Helper T cell (primary cell): ENCODE results near the gene KAT6B.

- PRO-cap, 2 experiments: no peak in any of the 2 experiments
Measured at GRCh38 chr10:73498829-73499230, 3.0 kb upstream of the PPP3CB start.

GRCh38 chr10:73586277-73586704, 4.9 kb downstream of the USP54 start:
- PRO-cap, 2 experiments: no peak in any of the 2 experiments

DNA sequence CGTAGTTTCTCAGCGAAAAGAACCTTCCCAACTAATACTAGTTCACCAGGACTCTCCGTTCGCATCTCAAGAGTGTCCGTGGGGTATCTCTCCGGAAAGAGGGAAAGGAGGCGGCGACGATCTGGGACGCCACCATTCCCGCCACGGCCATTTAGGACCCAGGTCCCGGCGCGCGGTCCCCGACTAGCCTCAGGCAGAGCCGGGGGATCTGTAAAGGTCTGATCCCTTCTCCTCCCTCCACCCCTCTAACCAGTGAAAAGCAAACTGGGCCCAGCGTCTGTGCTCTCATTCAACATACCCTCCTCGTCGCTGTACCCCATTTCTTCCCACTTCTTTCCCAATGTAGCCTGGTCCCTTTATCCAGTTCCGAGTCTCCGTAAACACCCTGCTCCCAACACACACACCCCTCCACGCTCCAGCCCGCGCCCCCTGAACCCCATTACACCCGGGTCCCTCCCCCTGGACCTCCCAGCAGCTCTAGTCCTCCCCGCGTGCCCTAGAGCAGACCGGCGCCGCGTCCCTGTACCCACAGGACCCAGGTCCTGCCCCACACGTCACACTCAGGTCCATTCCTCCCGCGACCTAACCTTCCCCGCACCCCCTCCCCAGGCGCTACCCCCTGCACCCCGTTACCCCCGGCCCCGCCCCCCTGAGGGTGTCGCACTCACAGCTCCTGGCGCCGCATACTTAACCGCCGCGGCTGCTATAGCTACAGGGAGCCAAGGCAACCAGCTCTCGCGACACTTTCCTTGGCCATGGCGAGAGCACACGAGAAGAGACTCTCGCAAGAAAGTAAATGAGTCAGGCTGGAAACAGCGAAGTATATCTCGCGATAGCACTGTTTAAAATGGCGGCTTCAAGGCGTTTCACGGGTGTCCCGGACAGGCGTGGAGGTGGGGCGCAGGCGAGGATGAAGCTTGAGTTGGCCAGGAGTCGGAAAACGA, 15.7 kb downstream of the MYOZ1 start:
- PRO-cap, 2 experiments: peak in 2 of 2 experiments; most common plus-strand start position 845 of the sequence (in 2); most common minus-strand start position 584 of the sequence (in 2)

DNA sequence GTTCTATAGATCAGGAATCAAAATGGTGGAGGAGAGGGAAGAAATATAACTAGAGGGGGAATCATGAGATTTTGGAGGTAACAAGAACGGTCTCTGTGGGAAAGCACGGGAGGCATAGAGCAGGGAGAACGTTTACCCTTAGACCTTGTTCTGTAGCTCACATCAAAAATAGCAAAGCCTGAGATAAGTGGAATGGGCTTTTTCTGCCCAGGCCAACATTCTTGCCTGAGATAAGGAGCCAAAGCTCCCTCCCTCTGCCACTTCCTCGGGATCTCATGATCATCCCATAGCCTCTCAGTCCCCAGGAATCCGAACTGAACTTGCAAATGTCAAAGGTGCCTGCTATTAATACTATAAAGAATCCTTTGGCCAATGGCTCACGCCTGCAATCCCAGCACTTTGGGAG, 4.4 kb downstream of the SYNPO2L start:
- PRO-cap, 2 experiments: no peak in any of the 2 experiments

DNA sequence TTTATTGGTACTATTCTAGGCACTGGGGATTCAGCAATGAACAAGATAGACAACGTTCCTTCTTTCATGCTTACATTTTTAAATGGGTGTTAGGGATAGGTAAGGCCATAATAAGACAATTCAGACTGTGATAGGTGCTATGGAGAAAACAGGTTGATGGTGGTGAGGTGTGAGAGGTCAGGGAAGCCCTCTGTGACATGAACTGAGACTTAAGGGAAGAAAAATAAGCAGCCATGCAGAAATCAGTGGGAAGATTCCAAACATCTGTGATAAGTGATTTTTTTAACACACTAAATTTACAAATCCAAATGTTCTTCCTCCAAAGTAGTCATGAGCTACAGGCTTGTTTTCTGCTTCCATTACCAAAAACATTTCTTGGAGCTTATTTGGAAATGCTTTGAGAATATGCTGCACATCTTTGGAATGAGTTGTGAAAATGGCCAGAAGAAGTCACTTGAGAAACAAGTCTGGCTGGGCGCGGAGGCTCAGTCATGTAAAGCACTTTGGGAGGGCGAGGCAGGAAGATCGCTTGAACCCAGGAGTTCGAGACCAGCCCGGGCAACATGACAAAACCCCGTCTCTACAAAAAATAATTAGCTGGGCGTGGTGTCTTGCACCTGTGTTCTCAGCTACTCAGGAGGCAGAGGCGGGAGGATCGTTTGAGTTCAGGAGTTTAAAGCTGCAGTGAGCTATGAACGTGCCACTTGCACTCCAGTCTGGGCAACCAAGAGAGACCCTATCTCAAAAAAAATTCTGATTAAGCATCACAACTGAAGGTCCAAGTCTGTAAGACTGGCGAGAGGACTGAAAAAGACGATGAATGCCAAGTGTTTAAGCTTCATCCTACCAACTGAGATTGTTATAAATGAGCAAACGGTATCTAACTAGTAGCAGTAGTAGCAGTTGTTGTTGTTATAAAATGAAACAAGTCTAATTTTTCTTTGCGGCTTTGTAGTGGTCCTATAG, 922 bp upstream of the CHCHD1 start:
- PRO-cap, 2 experiments: peak in 1 of 2 experiments; most common plus-strand start position 151 of the sequence (in 1)

DNA sequence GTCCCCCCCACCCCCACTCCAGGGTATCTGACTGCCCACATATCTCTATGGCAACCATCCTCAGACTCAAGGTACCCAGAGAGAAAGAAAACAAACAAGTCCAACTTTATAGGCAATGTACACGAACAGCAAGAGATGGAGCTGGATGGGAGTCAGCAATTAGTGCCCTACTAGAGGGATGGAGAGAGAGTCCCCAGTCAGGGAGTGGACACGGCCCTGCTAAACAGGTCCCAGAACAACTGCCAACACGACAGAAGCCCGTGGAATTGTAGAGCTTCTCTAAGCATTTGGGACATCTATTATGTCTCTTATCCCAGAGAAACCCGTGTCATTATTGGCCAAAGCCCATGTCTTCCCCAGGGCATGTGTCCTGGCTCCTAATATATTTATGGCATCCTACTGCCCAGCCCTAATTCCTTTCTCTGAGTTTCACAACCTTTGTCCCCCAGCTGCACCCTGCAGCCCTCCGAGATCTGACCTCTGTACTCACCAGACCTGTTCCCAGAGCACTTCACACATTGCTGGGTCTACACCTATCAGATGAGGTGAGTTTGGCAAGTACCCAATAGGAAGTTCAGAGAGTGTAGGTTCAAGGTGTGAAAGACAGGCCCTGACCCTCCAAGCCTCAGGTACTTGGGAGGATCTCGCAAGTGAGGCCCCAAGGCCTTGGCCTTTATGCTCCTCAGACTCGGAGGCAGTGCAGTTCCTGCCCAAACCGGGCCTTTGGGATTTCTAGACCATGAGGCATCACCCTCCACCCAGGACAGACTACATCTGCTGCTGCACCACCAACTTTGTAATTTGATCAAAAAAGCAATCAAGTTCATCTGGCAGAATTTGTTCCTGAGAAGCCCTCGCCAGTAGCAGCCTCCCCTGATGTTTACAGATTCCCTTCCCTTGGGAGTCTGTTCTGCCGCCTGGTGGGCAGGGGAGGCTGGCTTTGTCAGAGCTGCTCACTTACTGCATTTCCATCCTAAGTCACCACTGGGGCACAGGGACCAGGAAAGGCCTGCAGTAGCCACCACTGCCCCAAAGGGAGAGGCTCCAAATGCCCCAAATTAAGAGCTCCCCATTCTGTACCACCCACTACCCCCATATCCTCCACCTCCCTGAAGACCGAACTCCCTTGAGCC, 2.4 kb downstream of the CAMK2G start:
- PRO-cap, 2 experiments: no peak in any of the 2 experiments

DNA sequence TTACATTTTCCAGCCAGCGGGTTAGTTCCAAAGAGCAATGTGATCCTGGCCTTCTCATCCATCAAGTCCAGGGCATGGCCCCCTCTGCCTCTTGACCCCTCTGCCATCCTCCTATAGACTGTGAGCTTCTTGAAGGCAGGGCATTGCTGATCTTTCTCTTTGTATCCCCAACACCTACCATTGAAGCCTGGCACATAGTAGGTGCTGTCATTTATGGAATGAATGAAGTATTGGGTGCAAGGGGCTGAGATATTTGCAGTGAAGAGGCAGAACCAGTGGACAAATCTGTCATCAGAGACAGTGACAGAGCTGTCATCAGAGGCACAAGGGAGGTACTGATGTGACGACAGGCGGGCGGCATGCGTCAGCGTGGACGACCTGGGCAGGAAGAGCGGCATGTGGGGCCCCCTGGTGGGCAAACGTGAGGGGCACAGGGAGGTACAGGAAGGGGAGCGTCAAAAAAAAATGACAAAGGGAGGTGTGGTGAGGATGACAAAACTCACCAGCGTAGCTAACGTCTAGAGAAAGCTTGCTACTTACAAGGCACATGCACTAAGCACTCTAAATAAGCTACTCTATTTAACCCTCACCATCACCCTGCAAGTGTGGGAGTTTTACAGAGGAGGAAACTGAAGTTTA, 5.2 kb upstream of the CAMK2G start:
- PRO-cap, 2 experiments: peak in 2 of 2 experiments; most common plus-strand start position 514 of the sequence (in 1); most common minus-strand start position 287 of the sequence (in 2)

- PRO-cap, 2 experiments: no peak in any of the 2 experiments
Measured at GRCh38 chr10:73991800-73992113, 6.2 kb upstream of the VCL start.

DNA sequence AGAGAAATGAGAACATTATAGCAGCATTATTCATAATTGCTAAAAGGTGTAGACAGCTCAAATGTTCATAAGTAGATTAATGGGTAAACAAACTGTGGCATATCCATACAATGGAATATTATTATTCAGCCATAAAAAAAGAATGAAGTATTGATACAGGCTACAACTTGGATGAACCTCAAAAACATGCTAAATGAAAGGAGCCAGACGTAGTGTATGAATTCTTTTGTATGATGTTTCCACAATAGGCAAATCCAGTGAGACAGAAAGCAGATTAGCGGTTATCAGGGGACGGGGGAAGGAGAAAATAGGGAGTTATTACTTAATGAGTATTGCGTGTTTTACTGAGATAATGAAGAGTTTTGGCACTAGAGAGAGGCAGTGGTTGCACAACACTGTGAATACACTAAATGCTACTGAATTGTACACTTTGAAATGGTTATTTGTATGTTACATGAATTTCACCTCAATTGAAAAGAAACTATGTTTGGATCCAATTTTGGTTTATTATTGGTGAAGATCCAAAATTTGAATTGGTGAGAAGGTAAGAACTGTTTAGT, 69.7 kb downstream of the VCL start:
- PRO-cap, 2 experiments: no peak in any of the 2 experiments

GRCh38 chr10:74083277-74083747, 67.3 kb downstream of the AP3M1 start:
- PRO-cap, 2 experiments: no peak in any of the 2 experiments

DNA sequence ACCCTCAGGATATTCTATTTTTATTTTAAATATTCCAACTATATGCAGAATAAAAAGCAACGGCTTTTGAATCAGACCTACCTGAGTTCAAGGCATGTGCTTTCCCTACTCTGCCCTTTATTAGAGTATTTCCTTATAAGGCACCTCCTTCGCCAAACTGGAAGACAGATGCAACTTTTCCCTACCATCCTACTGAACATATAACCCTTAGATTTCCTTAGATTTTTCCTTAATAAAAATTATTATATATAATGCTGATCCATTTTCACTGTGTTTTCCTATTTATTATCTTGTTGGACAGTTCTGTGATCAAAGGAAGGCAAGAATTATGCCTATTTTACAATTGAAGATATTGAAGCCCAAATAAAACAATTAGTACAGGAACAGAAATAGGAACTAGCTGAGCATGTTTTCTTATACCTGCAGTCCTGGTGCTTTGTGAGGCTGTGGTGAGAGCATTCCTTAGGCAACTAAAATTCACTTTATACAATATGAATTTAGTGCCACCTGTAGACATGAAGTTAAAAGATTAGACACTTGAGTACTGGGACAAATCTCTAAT, 1.4 kb downstream of the ADK start:
- PRO-cap, 2 experiments: no peak in any of the 2 experiments

DNA sequence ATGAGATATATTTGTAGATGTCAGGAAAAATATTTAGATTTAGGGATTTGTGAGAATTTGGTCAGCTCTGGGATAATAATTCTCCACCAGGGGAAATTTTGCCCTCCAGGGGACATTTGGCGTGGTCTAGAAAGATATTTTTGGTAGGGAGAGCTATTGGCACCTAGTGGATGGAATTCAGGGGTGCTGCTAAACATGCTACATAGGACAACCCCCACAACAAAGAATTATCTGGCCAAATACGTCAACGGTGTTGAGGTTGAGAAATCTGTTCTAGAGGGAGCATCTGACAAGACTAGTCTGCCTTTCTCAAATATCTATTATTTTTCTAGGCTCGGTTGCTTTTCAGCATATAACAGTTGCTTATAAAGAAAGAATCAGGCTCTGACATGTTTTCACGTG, 2.1 kb downstream of the ADK start:
- PRO-cap, 2 experiments: no peak in any of the 2 experiments

GRCh38 chr10:74174505-74174951, 23.5 kb downstream of the ADK start:
- PRO-cap, 2 experiments: no peak in any of the 2 experiments

- PRO-cap, 2 experiments: peak in 1 of 2 experiments; most common plus-strand start chr10:74176038 (in 1)
Measured at GRCh38 chr10:74175558-74176095, 24.6 kb downstream of the ADK start.

- PRO-cap, 2 experiments: no peak in any of the 2 experiments
Measured at GRCh38 chr10:74227894-74228603, 77.0 kb downstream of the ADK start.

DNA sequence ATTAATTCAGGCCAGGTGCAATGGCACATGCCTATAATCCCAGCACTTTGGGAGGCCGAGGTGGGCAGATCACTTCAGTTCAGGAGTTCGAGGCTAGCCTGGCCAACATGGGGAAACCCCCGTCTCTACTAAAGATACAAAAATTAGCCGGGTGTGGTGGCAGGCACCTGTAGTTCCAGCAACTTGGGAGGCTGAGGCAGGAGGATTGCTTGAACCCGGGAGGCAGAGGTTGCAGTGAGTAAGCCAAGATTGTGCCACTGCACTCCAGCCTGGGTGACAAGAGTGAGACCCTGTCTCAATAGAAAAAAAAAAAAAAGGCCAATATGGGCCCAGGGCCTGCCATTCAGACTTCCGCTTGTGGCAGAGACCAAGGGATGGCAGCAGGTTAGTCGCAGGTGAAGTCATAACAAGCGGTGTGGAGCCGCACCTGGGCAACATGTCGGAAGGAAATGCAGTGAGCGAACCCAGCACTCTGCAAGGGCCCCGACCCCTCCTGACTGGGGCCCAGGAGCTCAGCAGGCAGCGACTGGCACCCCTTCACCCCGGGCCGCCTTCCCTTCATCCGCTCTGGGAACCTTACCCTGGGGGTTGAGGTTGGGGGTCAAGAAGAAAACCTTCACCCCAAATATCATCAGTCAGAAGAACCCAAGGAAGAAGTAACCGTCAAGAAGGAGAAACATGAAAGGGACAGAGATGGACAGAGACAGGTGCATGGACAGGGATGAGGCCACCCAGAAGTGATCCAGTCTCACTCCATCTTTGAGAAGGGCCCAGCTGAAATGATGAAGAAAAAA, 171.7 kb upstream of the KAT6B start:
- PRO-cap, 2 experiments: no peak in any of the 2 experiments

DNA sequence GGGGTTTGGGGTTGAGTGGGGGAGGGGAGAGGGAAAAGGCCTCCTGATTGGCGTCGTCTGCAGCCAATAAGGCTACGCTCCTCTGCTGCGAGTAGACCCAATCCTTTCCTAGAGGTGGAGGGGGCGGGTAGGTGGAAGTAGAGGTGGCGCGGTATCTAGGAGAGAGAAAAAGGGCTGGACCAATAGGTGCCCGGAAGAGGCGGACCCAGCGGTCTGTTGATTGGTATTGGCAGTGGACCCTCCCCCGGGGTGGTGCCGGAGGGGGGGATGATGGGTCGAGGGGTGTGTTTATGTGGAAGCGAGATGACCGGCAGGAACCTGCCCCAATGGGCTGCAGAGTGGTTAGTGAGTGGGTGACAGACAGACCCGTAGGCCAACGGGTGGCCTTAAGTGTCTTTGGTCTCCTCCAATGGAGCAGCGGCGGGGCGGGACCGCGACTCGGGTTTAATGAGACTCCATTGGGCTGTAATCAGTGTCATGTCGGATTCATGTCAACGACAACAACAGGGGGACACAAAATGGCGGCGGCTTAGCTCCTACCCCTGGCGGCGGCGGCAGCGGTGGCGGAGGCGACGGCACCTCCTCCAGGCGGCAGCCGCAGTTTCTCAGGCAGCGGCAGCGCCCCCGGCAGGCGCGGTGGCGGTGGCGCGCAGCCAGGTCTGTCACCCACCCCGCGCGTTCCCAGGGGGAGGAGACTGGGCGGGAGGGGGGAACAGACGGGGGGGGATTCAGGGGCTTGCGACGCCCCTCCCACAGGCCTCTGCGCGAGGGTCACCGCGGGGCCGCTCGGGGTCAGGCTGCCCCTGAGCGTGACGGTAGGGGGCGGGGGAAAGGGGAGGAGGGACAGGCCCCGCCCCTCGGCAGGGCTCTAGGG, at the start of gene KAT6B:
Gene KAT6B, plus strand, starts transcription at position 472 of the 874 bp plus-strand sequence.
- PRO-cap, 2 experiments: peak in 2 of 2 experiments; most common plus-strand start position 472 of the sequence (in 2); most common minus-strand start position 473 of the sequence (in 1)

GRCh38 chr10:74873048-74873541, 46.7 kb downstream of the KAT6B start:
- PRO-cap, 2 experiments: no peak in any of the 2 experiments

GRCh38 chr10:74898009-74898714, 71.8 kb downstream of the KAT6B start:
- PRO-cap, 2 experiments: no peak in any of the 2 experiments

- PRO-cap, 2 experiments: no peak in any of the 2 experiments
Measured at GRCh38 chr10:74988674-74989731, 84.4 kb downstream of the DUSP29 start.